H4 (cell line): ENCODE measurements around a stretch of chr4.

GRCh38 chr4:142566723-142567203 lies 279.3 kb downstream of the INPP4B start:
- RAMPAGE, long total RNA: no peak

GRCh38 chr4:143362280-143362909 lies 25.7 kb downstream of the GAB1 start:
- RAMPAGE, long total RNA: no peak

GRCh38 chr4:143411284-143412337 lies 74.9 kb downstream of the GAB1 start:
- RAMPAGE, long total RNA: no peak

DNA sequence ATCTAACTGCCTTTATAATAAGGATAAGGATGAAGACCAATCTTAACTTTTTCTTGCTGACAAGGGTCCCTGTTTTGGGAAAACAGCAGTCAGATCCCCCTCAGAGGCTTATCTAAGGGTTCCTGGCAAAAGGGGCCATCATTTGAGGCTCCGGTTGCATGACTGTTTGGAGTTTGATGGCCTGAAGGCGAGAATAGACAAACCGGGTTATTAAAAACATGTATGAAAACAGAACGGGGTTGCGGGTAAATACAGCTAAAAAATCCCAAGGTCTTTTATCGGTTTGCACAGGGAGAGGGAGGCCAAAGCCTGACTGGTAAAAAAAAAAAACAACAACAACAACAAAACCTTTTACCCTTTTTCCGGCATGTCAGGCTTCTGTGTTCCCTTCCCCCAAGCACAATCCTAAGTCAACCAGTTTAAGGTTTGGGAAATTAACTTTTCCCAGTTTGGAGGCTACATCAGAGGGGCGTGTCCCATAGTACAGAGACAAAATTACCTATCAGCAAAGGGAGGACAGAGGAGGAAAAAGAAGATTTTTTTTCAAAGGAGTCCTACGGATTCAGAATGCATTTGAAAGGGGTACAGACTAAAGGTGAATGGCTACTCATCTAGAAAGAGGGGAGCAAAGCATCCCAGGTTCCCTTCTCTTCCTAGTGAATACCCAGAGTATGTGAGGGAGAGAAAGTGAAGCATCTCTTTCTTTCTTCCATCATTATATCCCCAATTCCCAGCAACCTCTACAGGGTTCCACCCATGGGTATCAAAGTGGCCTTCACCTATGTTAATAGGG lies 86.1 kb upstream of the SMARCA5 start:
- RAMPAGE, long total RNA: no peak

DNA sequence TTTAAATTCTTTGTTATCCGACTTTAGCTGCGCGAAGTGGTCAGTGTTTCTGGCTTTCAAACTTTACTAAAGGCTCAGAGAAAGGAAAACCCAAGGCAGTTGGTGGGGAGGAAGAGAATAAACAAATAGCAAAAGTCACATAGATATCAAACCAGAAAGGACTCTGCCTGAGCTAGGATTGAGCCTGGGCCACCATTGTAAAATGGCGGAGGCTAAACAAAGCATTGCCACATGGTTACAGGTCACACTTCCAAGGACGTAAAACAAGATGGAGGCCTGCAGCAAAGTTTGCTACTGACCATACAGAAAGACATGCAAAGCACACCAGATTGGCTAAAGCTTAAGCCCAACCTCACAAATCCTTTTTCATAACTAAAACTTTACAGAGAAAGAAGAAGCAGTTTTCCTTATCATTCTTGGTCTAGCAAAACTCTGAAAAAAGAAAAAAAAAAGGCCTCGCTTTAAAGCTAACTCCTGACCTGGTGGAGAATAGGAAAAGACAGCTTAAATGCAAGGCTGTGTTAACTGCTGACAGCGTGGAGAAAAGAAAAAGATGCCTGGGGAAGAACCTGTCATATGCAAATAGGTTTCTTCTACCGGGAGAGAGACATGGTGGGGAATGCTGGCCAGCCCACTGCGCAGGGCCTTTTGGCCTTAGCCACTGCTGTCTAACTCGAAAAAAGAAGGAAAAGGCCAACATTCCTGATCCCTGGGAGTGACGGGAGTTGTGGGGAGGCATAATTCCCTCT lies 81.8 kb upstream of the SMARCA5 start:
- RAMPAGE, long total RNA: no peak

GRCh38 chr4:143557680-143557879 lies 44.1 kb downstream of the SMARCA5 start:
- RAMPAGE, long total RNA: no peak

- RAMPAGE, long total RNA: no peak
These were observed 198.9 kb upstream of the GYPA start for GRCh38 chr4:144339479-144339849.

- RAMPAGE, long total RNA: no peak
These were observed 2.6 kb upstream of the OTUD4 start for GRCh38 chr4:145182928-145183371.

- RAMPAGE, long total RNA: no peak
These were observed 1.2 kb downstream of the SMAD1 start for GRCh38 chr4:145482562-145483479.

DNA sequence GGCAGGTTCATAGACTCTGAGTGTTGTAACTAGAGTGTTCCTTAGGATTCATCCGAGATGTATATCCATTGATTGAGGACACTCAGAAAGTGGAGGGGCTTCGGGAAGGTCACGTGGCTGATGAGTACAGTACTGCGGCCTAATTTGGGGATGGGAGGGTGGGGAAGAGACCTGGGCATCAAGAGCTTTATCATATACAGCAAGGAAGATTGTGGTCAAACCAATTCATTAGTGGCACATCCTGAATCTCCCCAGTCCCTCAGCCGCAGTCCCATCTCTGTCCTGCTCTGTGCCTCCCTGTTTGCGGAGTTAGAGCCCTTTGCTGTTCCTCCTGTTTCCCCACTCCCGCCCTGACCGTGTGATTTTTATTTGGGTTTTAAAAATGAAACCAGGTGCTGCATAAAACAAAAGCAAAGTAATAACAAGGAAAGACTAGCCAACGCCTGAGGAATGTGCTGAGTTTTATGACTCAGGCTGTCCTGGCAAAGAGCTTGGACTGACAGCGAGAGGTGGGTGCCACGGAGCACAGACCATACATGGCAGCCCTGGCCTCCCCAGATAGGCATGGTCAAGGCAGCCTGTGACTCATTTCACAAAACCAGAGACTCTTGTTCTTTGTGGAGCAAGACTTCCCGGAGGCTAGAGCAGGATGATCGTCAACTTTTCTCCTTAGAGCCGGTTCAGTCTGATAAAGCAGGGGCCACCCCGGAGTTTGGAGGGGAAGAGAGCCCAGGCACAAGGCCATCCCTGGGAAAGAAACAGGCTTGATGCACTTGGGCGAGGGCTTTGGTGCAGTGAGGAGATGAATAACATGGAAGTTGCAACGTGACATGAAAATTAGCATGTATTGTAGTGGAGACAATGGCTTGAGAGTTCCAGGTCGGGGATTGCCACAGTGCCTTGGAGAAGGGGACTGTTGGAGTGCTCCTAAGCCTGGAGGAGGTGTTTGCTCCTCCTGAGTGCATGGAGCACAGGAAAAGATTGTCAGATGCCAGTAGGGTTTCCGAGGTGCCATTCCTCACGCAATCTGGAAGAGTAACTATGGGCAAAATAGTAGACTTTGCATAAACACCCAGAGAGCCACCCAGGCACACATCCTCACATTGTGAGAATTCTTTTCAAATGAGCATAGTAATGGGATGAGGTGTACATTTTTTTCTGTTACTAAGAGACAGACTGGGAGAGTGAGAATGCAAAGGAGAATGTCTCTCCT lies 54.7 kb downstream of the C4orf51 start:
- RAMPAGE, long total RNA: no peak

GRCh38 chr4:145887201-145887572 lies 51.4 kb downstream of the ZNF827 start:
- RAMPAGE, long total RNA: no peak

DNA sequence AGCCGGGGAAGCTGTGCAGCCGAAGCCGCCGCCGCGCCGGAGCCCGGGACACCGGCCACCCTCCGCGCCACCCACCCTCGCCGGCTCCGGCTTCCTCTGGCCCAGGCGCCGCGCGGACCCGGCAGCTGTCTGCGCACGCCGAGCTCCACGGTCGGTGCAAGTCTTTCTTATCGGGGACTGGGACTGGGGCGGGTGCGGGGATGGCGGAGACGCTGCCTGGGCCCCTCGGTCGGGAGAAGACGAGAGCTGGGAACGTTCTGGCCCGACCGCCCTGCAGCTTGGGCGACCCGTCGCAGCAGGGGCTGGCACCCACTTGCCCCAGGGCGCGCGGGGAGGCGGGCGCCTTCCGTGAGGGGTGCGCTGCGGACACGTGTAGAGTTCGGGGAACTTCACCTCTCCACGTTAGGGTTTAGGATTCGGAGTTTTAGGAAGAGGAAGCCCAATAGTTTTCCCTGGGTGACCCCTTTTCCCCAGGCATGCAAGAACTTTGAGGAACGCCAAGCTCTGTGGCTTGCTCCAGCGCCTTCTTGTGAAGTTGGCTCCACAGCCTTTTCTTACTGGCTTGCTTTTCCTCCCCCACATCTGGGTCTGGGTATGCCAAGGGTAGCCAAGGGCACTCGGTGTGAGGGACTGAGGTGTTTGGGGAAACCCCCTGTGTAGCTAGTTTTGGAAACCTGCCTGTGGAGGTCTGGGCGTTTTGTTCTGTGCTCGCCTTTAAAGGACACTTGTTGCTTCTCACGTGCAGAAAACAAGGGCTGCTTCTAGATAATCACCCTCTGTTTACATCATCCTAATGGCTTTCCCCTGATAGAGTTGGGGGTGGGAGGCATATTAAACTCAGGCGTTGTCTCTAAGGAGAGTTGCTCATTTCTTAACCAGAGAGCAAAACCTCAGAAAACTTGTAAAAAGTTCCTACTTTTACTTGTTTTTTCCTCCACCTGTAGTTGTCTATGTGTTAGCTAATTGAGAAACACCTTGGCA lies 620 bp downstream of the EDNRA start:
- RAMPAGE, long total RNA: no peak

DNA sequence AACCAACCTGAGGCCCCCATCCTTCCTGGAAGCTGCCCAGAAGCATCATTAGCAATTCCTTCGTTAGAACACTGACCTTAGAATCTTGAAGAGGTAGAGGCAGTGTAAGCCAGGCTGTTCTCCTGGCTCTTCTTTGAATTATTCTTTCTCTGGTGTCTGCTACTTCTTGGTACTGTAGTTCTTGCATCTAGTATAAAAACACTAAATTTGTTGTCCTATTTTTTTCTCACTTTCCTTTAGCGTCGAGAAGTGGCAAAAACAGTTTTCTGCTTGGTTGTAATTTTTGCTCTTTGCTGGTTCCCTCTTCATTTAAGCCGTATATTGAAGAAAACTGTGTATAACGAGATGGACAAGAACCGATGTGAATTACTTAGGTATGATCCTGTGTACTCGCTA lies 58.7 kb downstream of the EDNRA start:
- RAMPAGE, long total RNA: no peak

DNA sequence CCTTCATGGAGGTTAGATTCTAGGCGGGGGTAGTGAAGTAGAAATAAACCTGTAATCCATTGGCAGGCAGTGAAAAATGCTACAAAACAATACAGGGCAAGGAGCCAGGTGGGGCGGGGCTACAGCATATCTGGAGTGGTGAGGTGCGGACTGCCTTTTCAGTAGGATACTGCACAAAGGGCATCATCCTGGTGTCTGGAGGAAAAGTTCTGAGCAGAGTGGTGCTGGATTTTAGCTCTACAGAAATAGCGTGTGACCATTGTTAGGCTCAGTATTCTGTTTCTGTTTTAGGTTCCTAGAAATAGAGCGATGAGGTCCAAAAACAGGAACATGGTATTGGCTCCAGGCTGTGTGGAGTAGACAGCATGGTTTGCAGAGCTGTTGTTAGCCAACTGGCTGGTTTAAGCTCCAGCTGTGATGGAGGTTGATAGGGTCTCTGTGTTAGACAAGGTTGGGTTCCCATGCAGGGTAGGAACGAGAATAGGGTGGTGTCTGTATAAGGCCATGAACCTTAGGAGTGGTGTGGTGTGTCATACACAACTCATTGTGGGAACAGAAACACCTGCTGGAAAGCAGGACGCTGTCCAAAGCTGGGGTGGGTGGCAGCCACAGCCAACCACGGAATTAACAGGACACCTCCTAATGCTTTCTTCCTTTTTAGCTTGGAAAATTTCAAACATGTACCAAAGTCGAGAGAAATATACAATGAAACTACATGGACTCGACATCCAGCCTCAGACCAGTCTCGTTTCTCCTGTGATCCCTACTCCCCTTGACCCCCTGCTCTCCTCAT lies 94.2 kb downstream of the ARHGAP10 start:
- RAMPAGE, long total RNA: no peak

GRCh38 chr4:147969936-147970391 lies 238.1 kb downstream of the ARHGAP10 start:
- RAMPAGE, long total RNA: no peak

DNA sequence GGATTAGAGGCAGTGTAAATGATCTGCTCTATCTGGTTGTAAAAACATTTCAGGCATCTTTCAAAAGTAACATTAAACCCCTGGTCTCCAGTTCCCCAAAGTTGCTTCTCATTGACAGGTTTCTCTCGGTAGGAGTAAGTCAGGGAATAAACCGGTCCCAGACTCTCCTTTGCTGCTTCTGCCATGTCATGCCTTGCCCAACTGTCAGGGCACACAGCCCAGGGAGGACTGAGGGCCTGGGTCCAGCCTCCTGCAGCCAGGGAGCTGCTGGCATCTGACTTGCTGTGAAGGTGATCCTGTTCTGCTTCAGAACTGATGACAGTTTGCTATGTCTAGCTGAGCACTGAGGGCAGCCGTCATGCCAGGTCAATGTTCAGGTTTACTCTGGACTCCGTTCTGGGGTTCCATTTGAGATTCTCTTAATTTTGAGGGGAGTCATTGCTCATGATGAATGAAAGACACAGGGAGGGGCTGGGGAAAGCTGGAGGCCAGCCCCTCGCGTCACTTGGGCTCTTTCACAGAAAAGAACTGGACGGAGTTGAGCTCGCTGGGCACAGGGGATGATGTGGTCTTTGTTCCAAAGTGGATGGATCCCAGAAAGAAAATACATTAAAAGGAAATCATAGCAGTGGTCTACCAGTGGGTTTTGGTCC lies 312.4 kb downstream of the ARHGAP10 start:
- RAMPAGE, long total RNA: no peak

GRCh38 chr4:148439301-148439589 lies 3.0 kb downstream of the NR3C2 start:
- RAMPAGE, long total RNA: no peak

DNA sequence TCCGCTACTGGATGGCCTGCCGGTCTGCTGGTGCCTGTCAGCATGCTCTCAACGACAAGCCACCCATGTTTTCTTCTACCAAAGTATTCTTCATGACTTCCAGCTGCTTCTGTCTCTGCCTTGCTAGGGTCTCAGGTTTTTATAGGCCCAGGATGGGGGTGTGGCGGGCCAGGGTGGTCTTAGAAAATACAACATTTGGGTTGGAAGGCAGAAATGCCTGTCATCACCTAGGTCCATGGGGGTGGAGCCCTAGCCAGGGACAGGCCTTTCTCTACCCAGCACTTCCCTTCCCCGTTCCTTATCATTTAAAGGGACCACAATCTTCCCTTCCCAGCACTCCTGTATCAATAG lies 108.5 kb upstream of the IQCM start:
- RAMPAGE, long total RNA: no peak

- RAMPAGE, long total RNA: no peak
These were observed 38.5 kb upstream of the DCLK2 start for GRCh38 chr4:150039619-150040233.

DNA sequence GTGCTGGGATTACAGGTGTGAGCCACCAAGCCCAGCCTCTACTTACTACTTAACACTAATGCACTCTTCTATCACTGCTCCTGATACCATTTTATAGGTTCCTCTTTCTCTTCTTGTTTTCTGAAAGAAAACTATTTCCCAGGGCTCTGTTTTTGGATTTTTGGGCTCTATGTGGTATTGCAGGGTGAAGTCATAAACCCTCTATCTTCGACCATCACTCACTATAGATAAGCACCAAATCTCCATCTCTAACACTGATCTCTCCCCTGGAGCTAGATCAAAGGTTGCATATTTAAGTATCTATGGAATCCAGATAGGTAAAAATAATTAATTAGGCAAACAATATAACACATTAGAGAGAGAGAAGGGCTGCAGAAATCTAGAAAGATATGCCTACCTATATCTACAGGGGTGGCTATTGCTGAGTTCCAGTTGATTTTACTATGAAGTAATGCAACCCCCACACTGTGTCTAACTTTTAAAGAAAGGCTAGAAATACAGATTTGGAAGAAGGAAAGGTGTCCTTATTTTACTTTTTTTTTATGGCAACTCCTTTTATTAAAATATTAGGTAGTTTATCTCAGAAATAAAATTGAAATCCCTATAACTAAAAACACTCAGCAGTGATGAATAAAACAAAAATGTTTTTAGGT lies 206.1 kb upstream of the MAB21L2 start:
- RAMPAGE, long total RNA: no peak